ENCODE data around the genes CRYAB and NKAPD1.

DNA sequence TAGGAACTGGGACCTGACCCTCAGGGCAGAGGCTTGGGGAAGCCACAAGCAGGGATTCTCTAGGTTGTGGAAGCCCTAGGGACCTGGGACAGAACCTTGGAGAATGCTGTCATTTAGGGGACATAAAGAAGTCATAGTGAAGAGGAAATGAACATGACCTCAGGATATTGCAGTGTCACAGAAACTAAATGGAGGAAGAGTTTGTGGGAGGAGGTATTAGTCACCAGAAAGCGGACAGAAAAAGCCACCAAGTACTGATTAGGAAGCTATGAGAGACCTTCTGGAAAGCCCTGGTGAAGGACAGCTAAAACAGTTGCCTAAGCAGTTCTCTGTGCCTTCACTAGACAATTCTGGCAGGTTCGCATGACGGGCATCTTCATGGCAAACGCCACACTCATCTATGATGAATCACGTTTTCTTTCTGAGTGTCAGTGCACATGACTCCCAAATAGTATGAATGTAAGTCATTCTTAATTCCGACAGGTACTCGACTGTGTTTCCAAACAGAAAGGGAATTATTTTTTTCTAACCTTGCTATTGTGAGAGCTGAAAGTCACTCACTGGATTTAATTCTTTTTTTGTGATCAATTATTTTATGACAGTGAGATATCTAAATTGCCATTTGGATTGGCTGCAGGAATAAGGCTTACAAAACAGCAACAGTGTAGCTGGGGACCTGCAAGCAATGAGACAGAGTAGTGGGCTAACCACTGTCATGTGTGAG, 325.9 kb downstream of the C11orf87 start:
- PRO-cap: no peak

DNA sequence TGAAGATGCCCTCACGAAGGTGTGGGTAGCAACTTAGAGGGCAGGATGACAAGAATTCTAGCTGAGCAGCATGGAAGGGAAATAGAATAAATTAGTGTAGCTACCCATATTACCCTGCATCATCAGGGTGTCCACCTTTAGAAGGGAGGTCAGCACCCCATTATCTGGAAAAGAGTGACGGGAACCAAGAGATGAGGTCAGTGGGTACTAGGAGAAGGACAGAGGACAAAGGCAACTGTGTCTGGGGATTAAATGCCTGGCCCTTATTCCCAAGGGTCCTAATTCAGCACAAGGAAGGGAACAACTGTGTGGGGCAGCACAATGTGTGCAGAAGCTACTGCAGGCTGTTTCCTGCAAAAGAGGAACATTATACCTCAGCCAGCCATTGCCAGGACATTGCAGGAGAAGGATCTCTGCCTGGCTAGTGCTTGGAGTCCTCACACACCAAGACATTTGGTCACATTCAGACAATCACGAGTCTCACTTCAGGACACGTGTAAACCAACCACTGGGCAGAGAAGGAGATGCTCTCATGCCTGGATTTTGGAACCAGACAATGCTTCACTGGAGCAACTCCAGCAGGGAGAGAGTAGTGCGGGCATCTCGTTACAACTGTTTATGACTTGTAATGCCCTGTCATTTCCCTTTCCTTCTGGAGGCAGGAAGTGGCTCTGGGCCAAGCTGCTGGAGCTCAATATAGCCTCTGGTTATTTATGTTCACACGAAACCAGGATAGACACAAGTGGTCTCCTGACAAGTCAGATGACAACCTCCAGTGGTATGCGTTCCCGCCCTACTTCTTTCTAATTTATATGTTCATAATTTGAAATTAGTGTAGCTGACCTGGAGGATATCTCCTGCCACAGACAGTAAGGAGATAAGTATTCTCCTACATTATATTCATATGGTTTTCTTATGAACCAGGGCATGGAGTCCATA, 24.0 kb upstream of the ZC3H12C start:
- PRO-cap: no peak

DNA sequence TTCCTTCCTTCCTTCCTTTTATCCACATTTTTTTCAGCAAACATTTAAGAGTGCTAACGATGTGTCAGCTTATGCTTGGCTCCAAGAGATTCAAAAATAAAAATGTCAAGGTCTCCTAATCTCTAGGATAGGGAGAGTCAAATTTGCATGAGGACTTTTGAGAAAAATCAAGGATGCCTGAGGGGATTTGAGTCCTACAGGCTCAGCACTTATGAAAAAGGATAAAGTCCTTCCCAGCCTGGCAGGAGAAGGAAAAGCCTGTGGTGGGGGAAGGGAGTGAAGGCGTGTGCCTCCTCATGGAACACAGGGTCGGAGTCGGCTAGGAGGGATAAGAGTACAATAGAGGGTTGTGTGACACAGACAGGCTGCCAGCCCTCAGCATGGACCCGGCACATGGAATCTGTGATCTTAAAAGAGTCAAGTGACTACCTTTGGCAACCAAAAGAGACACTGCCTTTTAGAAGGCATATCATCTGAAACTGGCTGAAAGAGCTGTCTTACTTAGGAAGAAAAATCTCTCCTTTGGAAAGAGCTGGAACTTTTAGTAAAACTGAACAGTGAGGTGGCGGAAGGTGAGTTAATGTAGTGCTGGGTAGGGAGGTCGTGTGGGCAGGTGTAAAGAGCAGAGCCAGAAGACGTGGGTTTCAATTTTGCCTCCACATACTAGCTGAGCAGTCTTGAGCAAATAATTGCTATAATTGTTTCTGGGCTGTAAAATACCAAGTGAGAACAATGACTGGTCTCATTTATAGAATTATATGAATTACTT, 58.7 kb upstream of the RDX start:
- PRO-cap: no peak

DNA sequence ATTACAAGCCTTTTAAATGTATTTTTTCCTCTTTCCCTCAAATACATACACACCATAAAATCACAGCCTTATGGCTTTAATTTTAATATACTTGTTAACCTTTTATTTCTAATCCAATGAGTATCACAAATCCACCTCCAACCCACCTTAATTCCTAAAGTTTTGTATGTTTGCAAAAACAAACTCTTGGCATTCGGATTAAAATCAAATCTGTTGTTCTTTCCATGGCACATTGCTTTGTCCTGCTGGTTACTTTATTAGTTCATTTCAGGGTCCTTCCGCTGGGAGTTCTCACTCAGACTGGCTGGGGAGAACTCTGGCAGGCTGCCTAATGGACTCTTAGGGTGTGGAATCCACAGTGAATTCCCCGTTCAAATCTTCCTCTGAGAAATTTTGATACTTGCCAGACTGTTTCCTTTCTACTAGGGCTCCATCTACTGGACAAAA, 53.3 kb upstream of the FDX1 start:
- PRO-cap: no peak

- PRO-cap: no peak
Measured at GRCh38 chr11:110832957-110833290, 120.7 kb upstream of the ARHGAP20 start.

- PRO-cap: no peak
Measured at GRCh38 chr11:111120635-111121096, 124.9 kb upstream of the POU2AF2 start.

- PRO-cap: no peak
Measured at GRCh38 chr11:111304631-111305812, 6.7 kb downstream of the POU2AF3 start.

GRCh38 chr11:111352994-111354034, 25.8 kb downstream of the POU2AF1 start:
- PRO-cap: no peak

DNA sequence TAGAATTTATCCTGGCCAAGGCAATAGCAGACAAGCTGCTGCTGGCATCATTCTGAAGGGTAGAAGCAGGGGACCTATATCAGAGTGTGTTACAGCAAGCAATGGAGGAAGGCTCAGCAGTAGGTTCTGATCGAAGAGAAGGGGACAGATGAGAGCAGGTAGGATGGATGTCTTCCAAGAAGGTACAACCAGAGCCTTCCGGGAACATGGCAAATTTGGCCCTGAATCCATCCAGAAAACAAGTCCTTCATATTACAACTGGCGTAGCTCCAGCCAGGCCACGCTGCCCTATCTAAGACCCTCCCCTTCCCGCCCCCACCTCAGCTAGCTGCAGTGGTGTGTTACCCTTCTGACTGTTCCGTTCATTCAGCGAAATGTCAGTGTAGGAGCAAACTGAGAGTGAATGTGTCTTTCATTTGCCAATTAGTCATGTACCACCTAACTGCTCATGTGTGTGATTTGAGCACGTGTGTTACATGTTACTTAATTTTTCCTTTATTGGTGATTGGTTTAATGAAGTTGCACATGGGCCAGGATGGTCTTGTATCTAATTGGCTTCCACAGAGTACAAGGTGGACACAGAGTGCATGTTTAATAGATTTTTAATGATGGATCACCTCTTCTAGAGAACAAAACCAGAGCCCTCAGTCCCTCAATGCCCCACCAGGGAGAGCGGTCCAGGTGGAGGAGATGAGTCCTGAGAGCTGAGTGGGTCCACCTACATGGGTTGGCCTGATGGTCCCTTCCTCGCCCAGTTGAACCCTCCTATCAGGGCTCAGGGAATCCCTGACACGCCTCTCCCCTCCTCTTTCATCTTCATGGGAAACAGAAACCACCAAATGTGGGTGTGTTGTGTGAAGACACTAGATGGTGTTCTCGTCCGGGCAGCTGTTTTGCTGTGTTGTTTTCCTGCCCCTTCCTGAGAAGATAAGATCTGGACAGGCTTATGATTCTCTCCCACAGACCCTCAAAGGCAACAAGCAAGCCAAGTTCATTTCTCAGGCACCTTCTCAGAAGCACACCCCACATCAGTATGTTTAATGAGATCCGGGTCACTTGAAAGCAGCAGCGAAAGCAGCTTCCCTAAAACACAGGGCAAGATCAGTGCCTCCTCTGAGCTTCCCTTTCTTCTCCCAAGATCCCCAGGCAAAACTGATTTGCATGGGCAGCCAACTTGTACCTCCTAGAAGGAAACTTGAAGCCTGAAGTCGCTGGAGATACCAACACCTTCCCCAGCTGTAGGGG, 35.0 kb upstream of the POU2AF1 start:
- PRO-cap: no peak

GRCh38 chr11:111531537-111532304, 8.8 kb upstream of the LAYN start:
- PRO-cap: unidirectional peak, minus-strand start at chr11:111531817

GRCh38 chr11:111613069-111613636, 10.9 kb downstream of the SIK2 start:
- PRO-cap: no peak

- PRO-cap: no peak
Measured at GRCh38 chr11:111624502-111625165, 22.4 kb downstream of the SIK2 start.

GRCh38 chr11:111729065-111729346, 37.2 kb downstream of the PPP2R1B start:
- PRO-cap: no peak

DNA sequence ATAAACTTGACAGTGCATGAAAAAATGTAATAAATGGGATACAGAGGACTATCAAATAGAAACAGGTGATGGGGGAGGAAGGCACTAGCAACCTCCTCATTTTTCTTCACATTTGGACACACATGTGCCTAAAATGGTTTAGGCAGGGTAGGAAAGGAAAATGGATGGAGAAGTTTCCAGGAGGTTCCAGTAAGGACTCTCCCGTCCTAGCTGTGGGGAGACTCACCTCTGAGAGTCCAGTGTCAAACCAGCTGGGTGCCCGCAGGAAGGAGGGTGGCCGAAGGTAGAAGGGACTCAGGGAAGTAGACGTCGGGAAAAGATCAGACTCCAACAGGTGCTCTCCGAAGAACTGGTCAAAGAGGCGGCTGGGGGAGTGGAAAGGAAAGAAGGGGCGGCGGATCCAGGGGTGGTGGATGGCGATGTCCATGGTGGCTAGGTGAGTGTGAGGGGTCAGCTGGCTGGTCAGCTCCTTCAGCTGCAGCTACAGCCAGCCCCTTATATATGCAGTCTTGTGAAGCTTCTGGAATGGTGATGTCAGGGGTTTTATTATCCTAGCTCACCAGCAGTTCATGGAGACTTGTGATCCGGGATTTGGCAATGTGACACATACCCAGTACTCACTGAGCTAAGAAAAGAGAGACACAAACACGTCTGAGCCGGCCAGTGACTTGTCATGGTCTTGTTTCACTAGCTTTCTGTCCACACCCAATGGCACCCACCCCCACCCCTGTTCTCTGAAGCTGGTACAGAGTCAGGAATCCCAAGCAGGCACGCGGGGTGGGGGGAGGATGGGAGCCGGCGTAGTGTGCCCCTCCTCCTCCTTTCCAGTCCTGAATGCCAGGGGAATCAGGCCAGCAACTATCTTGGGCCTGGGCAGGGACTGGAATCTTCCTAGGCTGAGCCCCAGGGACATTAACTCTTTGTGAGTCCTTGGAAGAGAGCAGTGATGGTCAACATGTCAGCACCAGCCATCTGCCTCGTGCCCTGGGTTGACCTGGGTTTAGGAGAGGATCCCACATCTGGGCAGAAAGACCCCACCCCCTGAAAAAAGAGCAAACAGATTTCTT, at the start of gene CRYAB:
Gene CRYAB, minus strand, starts transcription at position 473 of the 1,067 bp plus-strand sequence.
- PRO-cap: bidirectional peak, plus-strand start at position 921 of the sequence, minus-strand start at position 723 of the sequence

DNA sequence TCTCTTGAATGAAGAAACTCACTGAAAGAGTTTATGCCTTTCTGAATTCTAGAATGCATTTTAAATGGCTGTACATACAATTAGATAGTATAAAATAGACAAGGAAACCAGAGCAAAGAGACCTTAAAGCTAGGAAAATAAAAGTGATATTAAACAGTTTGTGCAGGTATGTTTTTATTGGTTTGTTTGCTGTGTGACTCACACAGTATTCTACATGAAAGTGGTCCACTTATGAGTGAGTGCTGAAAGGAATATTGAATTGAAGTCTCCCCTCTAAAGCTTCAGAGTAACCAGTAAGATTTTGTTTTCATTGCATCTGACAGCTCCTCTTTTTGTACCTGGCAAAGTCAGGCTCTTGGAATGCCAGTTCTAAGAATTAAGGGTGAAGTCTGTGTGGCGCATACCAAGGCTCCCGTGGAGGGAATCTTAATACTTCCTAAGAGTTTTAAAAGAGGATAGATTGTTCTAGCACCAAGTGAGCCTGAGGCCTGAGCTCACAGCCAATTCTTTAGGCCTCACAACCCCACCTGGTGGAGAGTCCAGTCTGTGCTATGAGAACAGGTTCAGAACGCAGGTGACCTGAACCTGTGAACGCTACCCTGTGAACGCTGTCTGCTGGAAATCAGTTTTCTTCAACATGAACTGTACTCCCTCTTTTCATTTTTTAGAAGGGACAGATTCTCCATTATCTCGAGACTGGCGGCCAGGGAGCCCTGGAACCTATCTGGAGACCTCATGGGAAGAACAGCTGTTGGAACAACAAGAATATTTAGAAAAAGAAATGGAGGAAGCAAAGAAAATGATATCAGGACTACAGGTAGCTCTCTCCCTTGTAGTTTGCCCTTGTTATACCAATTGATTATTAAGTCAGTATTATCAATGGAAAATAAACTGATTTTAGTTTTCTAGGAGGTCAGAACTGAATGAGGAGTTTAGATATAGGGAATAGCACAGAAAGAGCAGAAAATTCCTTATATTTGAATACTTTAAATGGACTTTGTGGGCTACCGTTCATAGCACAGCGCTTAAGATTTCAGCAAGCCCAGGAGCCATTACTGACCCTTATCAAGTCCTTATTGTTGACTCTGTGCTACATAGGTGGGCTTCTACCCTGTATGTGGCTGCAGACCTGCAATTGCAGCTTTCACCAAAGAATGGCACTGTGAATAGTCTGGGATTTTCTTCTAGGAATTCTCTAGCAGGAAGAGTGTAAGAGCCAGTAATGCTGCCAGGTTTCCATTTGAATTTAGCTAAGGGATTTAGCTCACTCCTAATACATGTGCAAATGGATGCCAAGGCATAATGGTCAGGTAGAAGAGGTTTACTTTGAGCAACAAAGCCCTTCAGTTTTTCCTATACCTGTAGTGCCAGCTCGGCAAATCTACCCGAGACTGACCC, 43.0 kb upstream of the DLAT start:
- PRO-cap: no peak

DNA sequence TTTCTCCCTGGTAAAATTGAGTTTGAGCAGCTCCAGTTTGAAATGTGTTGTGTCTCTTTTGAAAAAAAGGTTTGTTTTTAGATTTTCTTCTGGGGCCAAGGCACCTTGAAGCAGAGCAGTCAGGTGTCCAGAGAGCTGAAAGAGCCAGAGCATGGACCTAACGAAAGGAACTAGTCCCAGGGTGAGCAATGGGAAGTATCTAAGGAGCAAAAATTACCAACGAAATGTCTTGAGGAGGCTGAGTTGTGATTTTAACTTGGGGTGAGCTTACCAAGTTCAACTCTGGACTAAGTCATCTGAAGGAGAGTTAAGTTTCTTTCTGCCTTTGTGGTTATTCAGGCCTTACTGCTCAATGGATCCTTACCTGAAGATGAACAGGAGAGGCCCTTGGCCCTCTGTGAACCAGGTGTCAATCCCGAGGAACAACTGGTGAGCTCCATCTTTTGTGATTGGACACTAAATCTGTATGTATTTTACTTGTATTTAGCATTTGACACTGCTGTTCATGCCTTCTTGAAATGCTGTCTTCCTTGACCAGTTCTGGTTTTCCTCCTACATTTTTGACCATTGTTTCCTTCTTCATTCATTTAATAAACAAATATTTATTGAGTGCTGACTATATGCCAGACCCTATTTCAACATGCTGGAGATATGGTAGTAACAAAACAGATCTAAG, 40.2 kb upstream of the DLAT start:
- PRO-cap: no peak

GRCh38 chr11:112073752-112074977, at the start of gene NKAPD1:
Gene NKAPD1, plus strand, starts transcription at chr11:112074299.
- PRO-cap: bidirectional peak, plus-strand start at chr11:112074342, minus-strand start at chr11:112074004

DNA sequence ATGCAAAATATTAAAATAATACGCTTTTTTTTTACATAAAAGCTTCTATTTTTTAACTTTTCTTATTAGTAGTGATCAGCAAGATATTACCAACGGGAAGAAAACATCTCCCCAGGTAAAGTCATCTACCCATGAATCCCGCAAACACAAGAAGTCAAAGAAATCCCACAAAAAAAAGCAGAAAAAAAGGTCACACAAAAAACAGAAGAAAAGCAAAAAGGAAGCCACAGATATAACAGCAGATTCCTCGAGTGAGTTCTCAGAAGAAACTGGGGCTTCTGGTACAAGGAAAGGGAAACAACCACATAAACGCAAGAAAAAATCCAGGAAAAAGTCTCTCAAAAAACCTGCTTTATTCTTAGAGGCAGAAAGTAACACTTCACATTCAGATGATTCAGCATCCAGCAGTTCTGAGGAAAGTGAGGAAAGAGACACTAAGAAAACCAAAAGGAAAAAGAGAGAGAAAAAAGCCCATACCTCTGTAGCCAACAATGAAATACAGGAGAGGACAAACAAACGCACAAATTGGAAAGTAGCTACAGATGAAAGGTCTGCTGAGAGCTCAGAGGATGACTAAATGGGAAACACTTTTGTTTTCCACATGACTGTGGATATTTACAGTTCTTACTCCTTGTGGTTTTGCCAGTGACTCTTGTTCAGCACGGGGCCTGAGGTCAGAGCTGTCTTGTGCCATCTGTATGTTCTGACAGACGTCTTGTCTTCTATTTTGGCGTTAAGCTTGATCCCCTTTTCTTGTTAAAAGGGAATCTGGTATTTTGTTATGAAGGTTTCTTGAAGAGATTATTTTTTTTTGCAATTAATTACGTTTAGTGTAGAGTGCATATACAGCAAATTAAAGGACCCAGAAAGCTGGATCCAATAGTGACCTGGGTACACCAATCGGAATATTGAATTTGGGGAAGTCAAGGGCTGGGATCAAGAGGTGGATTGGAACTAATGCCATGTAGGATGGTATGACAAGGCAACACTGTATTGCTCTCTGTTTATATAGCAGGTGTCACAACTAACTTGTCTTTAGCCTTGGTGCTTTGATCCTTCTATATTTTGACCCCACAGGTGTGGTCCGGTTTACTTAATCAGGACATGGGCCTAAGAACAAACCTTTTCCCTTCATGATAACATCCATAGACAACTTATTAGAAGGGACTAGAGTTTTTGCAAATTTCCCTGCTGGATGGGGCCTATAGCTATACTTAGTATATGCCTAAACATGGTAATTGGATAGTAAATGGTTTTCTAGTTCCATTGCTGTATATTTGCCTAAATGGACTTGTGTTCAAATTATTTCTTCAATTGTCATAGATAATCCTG, 3.7 kb downstream of the TIMM8B start:
- PRO-cap: no peak

DNA sequence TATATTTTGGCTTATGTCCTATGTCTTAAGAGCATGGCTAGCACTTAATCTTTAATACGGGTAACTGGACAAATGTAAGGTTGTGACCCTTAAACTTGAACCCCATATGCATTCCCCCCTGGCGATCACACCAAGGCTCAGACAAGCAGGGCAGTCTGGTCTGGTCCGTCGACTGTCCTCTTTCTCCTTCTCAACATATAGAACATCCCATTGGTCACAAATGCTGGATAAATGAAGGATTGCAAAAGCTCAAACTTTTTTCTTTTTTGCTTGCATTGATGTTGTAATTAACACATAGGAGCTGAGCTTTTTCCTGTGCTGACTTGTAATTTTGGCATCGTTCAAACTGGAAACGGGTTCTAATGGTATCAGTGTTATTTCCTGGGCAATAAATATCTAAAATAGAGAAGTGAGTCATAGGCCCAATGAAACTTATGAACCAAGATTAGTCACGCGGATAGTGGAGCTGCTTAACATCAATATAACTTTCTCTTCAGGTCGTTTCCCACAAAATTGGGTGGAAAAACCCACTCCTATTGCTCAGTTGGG, 33.6 kb downstream of the SDHD start:
- PRO-cap: no peak

GRCh38 chr11:112128758-112129279, 35.1 kb downstream of the IL18 start:
- PRO-cap: no peak

Measured in ReNcell CX (cell line).